Bronchus (tissue), 1 donor: Measurements from ENCODE around the gene LYRM1.

- PRO-cap: no peak
Observed at GRCh38 chr16:19854368-19855095, 30.1 kb downstream of the GPRC5B start.

- PRO-cap: no peak
Observed at GRCh38 chr16:20598623-20599212, 22.6 kb upstream of the ACSM2B start.

GRCh38 chr16:20746849-20747742 is 5.5 kb upstream of the THUMPD1 start:
- PRO-cap: no peak

DNA sequence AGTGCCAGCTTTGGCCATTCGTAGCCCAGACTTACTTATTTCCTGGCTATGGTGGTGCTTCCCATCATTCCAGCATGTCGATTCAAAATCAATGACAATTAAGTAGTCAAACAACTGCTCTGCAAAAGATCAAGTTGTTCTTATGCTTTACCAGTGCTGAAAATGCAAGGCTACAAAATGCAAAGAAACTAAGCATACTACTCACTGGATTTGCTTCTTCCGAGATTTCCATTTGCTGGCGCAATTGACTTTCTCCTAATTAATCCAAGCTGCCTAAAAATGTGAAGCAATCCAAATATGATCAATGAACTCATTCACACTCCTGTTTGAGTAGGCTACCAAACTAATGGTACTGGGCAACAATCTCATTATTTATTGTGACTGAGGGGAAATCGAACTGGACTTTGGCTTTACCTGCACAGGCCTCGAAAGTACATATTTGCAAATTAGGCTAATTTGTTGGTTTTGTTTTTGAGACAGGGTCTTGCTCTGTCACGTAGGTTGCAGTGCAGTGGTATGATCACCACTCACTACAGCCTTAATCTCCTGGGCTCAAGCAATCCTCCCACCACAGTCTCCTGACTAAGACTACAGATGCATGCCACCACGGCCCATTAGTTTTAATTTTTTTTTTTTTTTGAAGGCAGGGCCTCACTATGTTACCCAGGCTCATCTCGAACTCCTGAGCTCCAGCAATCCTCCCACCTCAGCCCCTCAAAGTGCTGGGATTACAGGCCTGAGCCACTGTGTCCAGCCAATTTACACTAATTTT is 2.7 kb downstream of the ERI2 start:
- PRO-cap: no peak

- PRO-cap: bidirectional peak, plus-strand start at chr16:20900544, minus-strand start at chr16:20900358; bidirectional peak, plus-strand start at chr16:20900892, minus-strand start at chr16:20900807
Observed at GRCh38 chr16:20900195-20900963, at the start of gene LYRM1. Gene LYRM1, plus strand, starts transcription at chr16:20900771.

DNA sequence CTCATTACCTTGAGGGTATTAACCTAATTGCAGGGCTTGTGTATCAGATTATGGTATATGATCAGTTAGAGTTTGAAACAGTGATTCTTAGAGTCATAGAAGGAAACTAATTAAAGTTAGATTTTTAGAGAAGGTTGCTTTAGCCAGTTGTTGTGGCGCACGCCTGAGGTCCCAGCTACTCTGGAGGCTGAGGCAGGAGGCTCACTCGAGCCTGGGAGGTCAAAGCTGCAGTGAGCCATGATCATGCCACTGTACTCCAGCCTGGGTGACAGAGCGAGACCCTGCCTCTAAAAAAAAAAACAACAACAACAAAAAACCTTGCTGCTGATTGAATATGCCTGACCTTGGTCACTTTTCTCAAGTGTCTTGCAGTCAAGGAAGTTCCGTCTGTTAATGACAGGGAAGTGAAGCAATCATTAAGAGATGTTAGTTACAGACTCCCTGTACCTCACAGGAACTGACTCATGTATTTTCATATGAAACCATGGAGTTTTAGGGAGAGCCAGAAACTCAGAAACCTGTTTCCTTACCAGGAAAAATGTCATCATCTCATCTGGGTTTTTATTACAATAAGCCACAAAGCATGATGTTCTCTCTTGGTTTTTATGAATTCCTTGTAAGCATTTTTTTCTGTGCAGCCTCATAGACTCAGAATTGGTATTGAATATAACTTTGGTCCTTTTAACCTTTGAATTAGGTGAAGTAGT is 10.1 kb downstream of the LYRM1 start:
- PRO-cap: no peak

DNA sequence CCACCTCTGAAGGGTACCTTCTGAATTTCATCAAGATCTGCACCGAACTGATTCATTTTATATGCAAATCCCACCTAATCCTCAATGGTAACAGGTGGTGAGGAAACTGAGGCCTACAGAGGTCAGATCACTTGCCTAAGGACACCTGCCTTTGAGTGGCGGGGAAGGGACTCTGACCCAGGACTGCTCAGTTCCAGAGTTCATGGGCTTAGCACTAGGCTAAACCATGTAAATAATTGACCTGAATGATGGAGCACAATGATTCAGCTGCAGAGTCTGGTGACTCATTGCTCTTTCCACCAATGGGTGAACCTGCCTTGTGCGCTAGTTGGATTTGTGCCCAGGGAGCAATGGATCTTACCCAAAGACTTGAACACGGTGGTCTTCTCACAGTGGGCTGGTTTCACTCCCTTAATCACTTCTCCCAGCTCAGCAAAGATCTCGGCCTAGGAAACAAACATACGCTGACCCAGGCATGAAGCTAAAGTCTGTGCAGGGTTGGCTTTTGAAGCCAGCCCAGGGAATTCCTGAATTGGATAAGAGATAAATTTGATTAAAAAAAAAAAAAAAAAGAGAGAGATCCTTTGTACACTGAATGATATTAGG is 17.1 kb downstream of the CRYM start:
- PRO-cap: no peak

GRCh38 chr16:21265331-21265978 is 12.6 kb downstream of the CRYM start:
- PRO-cap: no peak

GRCh38 chr16:21364163-21364830 is 86.2 kb upstream of the CRYM start:
- PRO-cap: no peak

GRCh38 chr16:21484224-21484556 is 115.2 kb upstream of the METTL9 start:
- PRO-cap: no peak

DNA sequence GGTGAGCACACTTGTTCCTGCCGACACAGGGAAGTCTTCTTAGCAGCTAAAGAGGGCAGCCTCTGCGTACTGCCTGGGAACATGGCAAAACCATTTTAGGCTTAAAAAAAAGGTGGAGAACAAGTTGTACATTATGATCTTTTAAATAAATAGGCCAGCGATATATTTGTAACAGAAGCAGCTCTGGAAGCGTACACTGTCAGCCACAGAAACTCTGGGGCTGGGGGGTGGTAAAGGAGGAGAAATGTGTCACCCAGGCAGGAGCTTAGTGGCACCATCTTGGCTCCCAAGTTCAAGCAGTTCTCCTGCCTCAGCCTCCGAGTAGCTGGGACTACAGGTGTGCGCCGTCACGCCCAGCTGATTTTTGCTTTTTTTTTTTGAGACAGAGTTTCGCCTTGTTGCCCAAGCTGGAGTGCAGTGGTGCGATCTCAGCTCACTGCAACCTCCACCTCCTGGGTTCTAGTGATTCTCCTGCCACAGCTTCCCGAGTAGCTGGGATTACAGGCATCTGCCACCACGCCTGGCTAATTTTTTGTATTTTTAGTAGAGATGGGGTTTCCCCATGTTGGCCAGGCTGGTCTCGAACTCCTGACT is 82.2 kb upstream of the METTL9 start:
- PRO-cap: unidirectional peak, minus-strand start at position 307 of the sequence

DNA sequence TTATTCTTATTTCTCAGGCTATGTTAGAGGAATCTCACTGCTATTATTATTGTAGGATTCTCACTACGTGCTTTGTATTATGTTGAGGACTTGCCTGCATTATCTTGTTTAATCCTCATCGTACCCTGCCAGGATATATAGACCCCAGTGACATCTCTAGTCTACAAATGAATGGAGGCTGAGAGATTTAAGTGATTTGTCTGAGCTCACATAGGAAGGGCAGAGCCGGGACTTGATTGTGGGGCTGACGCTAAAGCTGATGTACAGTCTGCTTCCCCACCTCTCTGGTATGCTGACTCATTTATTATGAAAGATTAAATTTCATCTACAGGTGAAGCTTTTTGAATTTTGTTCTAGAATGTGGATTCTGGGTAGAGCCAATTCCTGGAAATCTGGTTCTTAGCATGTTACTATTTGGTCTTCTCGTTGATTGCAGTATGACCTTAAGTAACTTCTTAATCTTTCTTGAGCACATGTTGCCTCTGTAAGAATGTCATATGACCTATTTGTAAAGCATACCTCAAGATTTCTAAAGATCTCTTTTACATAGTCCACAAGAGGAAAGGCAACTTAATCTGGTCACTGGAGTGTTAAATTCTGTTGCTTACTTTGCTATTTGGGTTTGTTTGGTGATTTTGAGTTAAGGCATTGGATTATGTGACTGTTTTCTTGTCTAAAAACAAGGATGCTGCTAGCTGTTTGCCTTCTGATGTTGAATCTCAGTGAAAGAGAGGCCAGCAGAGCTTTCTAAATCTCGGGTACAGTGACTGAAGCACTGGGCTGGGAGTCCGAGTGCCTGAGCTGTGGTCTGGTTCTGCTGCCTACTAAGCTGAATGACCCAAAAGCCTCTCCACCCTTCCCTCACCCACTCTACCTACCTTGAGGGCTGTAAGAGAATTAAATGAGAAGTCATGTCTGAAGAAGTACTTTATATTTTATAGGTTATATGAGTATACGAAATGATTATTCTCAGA is 12.5 kb downstream of the METTL9 start:
- PRO-cap: no peak

GRCh38 chr16:21950947-21951768 is 2.0 kb upstream of the UQCRC2 start:
- PRO-cap: no peak

DNA sequence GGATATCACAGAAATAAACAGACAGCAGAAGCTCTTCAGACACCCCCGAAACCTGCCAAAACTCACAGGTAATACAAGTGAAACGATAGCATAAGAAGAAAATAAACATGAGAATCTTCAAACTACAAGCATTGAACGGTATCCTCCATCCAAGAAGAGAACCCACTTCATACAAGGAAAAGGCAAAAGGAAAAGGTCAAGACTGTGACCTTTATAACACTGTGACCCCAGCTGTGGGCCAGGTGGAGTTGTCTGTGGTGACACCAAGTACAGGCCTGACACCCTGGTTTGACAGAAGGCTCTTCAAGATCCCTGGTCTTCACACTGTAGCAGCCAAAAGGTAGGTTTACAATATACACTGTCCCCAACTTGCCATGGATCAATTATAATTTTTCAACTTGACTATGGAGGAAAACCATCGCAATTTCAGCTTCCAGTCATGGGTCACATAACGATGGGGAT is 22.0 kb downstream of the PDZD9 start:
- PRO-cap: no peak

GRCh38 chr16:22037982-22038543 is 30.2 kb downstream of the MOSMO start:
- PRO-cap: no peak

DNA sequence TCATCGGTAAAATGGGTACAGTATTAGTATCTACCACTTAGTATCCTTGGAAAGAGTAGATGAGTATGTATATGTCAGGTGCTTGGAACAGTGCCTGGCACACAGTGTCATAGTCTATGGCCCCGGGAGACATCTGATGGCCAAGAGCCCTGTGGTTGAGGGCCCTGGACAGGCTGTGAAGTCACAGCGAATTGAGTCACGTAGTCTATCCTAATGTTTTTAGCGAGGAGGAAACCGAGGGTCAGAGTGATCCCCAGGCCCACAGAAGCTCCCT is 1.3 kb downstream of the EEF2K start:
- PRO-cap: no peak

- PRO-cap: no peak
Observed at GRCh38 chr16:22286643-22287149, 10.5 kb upstream of the POLR3E start.

- PRO-cap: no peak
Observed at GRCh38 chr16:22322734-22323290, 25.6 kb downstream of the POLR3E start.

GRCh38 chr16:23104566-23104955 is 44.7 kb downstream of the USP31 start:
- PRO-cap: no peak

DNA sequence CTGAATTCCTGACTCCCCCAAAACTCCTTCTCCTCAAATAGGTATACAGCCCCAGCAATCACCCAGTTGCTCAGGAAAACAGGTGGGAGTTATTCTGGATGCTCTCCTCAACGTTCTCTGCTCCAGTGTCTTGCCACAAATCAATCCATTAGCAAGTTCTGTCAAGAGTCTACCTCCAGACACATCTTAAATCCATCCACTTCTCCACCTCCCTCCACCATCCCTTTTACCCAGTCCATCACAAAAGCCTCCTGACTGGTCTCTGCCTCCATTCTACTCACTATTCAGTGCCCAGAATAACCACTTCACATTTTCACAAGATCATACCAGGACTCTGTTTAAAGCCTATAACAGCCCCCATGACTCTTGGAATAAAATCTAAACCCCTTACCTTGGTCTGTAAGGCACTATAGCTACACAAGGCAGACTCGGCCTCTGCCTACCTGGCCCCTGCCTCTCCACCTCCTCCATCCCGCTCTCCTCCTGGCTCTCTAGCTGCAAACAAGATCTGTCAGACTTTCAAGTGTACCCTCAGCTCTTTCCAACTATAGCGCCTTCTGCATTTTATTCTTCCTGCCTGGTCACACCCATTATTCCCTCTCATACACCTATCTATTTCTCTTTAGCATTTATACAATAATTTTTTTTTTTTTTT is 8.4 kb downstream of the USP31 start:
- PRO-cap: no peak